AG04449 (cell line): ENCODE measurements around a stretch of chr6.

DNA sequence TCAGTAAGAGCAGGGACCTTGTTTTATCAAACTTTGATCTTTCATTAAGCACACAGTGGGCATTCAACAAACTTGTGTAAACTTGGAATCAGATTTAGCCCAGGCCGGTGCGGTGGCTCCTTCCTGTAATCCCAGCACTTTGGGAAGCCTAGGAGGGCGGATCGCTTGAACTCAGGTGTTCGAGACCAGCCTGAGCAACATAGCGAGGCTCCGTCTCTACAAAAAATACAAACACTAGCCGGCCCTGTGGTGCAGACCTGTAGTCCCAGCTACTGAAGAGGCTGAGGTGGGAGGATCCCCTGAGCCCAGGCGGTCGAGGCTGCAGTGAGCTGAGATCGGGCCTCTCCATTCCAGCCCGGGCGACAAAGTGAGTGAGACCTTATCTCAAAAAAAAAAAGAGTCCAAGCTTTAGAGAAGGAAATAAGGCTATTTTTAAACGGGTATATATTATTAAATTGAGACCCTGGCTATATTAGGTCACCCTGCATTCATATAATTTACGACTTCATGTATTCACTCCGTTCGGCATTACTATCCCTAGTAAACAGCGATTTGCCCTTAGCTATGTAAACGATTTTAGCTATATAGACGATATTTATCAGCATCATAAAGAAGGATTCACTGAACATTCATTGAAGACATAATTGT is 622 bp upstream of the HBS1L start:
- RRBS: no CpG with 5 or more reads among the region's 20 CpGs

GRCh38 chr6:135128549-135128844 is 52.6 kb upstream of the MYB start:
- RRBS: no CpG with 5 or more reads among the region's 3 CpGs

DNA sequence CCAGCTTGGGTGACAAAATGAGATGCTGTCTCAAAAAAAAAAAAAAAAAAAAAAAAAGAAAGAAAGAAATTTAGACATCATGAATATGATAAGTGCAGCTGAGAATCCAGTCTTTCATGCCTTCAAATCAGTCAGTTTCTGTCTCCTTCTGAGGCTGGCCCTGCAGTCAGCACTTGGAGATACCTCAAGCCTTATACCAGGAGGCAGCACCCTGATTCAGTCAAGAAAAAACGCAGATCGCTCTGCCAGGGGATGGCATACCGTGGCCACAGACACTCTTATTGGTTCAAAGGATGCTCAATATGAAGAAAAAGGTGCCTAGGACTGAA is 17.9 kb upstream of the MYB start:
- RRBS: no CpG with 5 or more reads among the region's 3 CpGs

DNA sequence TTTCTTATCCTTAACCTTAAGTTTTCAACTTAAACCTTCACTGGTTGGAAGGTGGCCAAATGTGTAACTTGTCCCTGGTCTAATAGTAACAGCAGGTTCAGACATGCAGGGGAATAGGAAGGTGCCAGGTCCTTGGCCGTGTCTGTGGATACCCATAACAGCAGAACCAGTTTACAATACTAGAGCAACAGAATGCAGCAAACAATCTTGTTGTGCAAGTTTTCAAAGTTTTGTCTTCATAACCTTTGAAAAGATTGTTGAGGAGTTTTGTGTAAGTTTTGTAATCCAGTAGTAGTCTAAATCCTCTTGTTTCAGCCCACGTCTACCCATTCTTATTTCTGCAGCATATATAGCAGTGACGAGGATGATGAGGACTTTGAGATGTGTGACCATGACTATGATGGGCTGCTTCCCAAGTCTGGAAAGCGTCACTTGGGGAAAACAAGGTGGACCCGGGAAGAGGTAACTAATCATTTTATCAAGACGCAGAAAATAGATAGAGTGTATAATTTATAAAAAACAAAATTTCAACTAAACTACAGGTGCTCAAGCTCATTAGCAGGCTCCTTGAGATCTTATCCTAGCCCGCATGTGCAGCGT is 4.6 kb downstream of the MYB start:
- RRBS: no CpG with 5 or more reads among the region's 8 CpGs

GRCh38 chr6:135212276-135213238 is 31.4 kb downstream of the MYB start:
- RRBS: no CpG with 5 or more reads among the region's 8 CpGs

GRCh38 chr6:135877313-135878068 is 26.0 kb downstream of the PDE7B start:
- RRBS: no CpG with 5 or more reads among the region's 6 CpGs

DNA sequence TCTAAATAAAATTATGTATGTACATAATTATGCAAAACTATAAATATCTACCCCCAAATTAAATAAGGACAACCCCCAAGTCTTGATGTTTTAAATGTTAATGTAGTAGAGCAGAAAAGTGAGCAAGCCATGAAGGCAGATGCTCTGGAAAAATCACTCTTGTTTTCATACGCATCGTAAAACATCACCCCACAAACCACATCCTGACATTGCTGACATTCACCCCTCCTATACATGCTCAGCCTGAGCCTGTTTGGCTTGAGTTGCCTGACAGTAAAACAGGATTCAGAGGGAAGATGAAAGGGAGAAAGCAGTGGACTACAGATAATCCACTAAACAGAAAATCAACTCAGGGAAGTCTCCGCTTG is 28.4 kb downstream of the PDE7B start:
- RRBS: no CpG with 5 or more reads among the region's 3 CpGs

DNA sequence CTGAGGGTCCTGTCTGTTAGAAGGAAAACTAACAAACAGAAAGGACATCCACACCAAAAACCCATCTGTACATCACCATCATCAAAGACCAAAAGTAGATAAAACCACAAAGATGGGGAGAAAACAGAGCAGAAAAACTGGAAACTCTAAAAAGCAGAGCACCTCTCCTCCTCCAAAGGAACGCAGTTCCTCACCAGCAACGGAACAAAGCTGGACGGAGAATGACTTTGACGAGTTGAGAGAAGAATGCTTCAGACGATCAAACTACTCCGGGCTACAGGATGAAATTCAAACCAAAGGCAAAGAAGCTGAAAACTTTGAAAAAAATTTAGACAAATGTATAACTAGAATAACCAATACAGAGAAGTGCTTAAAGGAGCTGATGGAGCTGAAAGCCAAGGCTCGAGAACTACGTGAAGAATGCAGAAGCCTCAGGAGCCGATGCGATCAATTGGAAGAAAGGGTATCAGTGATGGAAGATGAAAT is 149.7 kb downstream of the PDE7B start:
- RRBS: no CpG with 5 or more reads among the region's 10 CpGs

DNA sequence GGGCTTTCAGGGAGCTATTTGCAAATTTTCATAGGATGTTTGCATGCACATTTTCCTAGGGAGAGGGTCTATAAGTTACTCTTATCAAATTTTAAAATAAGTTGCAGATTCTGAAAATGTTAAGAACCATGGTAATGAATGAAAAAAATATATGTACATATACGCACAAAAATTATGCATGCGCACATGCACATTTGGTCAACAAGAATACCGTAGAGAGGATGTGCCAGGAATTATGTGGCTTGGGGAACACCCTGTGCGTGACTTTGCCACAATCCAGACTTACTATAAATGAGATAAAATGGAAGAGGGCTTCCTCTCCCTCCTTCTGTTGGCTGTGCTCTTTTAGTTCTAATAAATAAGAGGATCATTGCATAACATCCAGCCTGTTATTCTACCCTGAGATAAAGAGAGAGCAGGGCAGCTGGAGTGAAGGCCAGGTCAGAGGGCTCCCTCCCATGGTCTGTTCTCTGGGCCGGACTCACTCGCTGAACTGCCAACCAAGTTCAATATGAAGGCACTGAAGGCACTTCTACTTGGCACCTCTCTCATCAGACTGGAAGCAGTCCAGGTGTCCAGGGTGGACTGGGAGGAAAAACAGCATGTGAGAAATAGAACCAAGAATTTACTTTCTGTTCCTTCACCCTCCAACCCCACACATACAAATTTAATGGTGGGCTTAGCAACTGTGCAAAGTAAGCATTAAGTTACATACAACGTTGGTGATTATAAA is 91.7 kb downstream of the MTFR2 start:
- RRBS: no CpG with 5 or more reads among the region's 7 CpGs

DNA sequence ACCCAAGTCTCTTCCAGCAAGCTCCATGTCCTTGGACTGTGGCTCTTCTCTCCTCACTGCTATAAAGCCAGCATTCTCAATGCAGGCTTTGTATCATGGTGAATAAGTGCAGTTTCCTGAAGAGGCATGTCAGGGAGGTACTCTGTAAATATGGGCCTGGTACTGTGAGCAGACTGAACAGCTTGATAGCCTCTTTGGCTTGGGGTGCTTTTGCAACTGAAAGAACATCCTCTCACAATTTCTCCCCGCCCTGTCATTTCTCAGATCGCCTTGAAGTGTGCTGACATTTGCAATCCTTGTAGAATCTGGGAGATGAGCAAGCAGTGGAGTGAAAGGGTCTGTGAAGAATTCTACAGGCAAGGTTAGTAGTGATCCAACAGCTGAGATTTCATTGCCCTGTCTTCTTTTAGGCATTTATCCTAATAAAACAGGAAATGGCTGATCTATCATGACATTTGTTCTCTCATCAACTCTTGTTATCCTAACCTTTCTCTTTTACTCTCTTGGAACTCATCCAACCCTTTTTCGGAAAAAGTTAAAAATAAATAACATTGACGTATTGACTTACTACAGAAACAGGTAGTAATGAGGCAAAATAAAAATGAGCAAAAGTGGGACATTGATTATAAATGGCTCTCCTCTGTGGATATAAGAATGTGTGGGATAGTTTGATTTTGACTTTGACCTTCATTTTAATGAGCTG is 69.0 kb downstream of the MTFR2 start:
- RRBS: no CpG with 5 or more reads among the region's 4 CpGs

DNA sequence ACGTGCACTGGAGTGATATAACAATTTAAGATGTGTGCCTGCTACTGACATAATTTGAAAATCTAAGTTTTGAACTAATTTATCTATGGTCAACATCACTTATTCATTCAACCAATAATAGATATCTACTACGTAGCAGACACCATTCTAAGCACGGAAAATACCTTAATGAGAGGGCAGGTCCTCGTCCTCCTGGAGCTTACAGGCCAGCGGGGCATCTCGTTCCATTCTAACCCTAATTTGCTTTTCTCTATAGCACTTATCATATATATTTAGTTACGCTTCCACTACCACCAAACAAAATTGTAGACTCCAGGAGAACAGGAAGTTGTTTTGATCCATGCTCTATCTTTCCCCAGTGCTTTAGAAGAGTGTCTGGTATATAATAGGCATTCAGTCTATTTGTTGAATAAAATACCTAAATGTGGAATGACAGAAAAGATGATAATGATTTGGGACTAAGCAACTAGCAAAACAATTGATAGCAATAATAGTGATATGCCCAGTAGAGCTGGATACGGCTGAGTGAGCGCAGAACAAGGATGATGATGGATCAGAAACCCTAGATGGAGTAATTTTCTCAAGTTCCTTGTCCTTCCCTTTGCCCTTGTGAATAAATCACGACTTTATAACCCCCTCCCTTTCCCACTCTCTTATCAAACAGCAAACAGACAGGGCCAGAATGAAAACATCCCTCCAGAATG is 1.0 kb upstream of the MTFR2 start:
- RRBS: no CpG with 5 or more reads among the region's 10 CpGs

DNA sequence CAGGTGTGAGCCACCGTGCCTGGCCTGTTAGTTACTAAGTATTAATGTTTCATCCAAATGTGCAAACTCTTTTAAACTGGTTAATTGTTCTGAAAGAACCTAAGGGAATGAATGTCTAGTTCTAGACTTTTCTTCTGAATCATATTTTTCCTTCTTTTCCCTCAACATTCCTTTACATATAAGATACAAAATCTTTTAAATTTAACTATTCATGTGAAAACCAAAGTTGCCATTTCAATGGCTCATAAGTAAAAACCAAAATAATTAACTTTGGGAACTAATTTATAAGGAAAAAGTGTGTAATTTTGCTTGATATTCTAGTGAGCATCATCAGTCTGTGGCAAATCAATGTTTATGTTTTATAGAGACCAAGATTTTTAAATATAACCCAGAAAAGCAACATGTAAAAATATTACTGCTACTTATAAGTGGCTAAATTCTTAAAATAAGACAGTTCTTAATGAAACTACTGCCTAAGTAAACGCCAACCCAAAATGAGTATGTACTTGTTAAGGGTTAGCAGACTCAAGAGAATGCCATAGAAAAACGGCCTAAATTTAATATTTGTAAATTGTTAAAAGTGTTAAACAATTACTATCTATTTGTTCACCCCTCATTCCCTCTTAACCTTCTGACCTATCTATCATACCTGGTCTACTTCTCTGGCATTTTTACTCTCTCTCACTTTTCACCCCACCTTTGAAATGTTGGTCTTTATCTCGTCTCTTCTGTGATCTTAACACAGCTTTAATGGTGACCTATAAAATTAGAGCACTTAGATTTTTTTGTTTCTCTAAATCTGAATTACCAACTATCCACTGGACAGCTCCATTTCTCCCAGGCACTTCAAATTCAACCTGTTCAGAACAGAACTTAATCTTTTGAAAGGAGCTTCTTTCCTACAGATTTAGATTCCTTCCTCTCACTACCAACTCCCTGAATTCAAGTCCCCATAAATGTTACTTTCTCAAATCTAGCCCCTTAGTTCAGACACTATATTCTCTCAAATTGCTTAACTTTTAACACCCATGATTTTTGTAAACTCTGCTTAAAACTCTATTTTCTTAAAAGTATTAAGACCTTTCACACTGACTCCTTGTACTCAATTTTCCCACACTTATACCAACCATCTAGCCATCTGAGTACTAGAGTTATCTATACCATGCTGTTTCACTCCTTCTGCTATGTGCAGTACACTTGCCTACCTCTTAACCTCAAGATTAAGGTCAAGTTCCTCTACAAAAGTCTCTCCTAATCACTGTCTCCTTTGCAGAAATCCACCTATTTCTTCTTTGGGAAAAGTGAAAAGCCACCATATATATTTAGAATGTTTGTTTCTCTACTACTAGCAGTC is 14.8 kb upstream of the MTFR2 start:
- RRBS: no CpG with 5 or more reads among the region's 4 CpGs

- RRBS: no CpG with 5 or more reads among the region's 5 CpGs
Observed at GRCh38 chr6:136267935-136268786, 18.1 kb upstream of the MTFR2 start.

DNA sequence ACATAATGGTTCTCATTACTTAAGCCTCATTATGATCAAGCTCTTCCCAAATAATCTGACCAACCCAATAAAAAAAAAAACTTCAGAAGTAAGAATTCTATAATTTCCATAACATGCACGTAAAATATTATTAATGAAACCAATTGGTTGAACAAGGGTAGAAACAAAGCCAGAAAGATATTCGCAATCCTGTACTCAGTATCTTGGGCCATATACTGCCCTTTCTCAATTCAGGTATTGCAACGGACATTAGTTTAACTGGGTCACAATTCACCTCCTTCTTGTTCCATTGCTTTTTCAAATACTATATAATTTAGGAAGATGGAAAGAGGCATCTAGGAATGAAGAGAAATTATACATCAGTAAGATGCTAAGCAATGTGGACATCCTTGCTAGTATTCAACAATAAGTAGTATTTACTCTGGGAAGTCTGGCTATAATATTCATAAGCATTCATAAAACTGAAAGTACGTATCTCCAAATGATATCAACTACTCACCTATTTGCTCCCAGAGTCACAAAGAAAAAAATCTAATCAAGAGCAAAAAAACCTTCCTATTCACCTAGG is 19.5 kb downstream of the BCLAF1 start:
- RRBS: no CpG with 5 or more reads among the region's 4 CpGs

GRCh38 chr6:136508975-136509670 is 41.1 kb downstream of the MAP7 start:
- RRBS: no CpG with 5 or more reads among the region's 1 CpG

- RRBS: 3% methylated on average over 24 of the region's 80 CpGs
Observed at GRCh38 chr6:136549270-136550276, 649 bp downstream of the MAP7 start.

DNA sequence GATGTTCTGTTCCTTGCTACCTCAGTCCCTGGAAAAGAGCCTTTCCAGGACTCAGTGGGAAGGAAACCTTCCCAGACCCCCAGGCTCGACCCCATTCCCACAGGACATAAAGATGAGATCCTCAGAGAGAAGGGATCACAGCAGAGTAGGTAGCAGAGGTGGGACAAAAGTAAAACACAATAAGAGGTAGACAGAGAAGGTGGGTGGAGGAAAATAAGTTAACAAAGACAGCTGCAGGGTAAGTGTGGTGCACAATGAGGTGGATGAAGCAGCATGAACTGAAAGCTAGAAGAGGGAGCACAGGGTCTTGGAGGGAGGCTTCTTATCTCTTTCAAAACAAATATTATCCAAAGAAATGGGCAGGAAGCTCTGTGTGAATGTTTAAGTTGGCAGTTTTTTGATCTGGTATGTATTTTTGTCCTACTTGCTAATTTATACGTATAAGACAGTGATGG is 14.0 kb upstream of the MAP7 start:
- RRBS: no CpG with 5 or more reads among the region's 2 CpGs

GRCh38 chr6:136593054-136593654 is 42.9 kb upstream of the MAP7 start:
- RRBS: no CpG with 5 or more reads among the region's 1 CpG

- RRBS: no CpG with 5 or more reads among the region's 4 CpGs
Observed at GRCh38 chr6:136601552-136602407, 51.6 kb upstream of the MAP7 start.

DNA sequence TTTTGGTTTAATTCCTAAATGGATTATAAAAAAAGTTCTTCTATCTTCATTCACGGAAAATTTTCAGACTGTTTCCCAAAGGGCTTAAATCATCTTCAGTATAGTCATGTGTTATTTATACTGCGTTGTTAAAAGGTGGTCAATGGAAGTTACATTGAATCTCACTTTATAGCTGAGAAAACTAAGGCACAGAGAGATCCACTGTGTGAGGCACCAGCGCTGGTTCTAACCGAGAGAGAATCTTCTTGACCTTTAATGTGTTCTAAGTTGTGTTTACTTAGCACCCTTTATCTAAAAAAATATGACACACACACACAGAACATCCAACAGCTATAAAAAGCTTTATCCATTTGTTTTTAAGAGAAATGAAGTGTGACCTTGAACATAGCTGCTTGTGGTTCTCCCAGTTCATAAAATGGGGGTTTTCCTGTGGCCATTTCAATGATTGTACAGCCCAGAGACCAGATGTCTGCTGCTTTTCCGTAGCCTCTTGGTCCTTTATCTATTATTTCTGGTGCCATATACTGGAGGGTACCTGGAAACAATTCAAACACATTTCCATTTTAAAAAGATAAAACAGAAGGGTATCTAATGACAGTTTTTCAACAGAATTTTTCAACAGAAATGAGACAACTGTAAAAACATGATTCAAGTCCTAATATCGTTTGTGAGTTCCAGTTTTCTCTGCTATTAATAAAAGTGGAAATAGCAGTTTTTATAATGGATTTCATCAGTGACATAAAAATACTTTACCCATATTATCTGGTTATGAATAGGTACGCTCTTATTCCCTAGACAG is 54.8 kb upstream of the MAP7 start:
- RRBS: no CpG with 5 or more reads among the region's 7 CpGs